GM19240 (cell line): ENCODE measurements around a stretch of chr18.

GRCh38 chr18:2964277-2965010 is 48.5 kb downstream of the LPIN2 start:
- RRBS: no CpG with 5 or more reads among the region's 9 CpGs

- RRBS: no CpG with 5 or more reads among the region's 10 CpGs
These were observed 45.6 kb downstream of the LPIN2 start for GRCh38 chr18:2967345-2967731.

GRCh38 chr18:2972016-2972639 is 40.8 kb downstream of the LPIN2 start:
- RRBS: no CpG with 5 or more reads among the region's 10 CpGs

GRCh38 chr18:2981082-2981946 is 31.6 kb downstream of the LPIN2 start:
- RRBS: no CpG with 5 or more reads among the region's 6 CpGs

DNA sequence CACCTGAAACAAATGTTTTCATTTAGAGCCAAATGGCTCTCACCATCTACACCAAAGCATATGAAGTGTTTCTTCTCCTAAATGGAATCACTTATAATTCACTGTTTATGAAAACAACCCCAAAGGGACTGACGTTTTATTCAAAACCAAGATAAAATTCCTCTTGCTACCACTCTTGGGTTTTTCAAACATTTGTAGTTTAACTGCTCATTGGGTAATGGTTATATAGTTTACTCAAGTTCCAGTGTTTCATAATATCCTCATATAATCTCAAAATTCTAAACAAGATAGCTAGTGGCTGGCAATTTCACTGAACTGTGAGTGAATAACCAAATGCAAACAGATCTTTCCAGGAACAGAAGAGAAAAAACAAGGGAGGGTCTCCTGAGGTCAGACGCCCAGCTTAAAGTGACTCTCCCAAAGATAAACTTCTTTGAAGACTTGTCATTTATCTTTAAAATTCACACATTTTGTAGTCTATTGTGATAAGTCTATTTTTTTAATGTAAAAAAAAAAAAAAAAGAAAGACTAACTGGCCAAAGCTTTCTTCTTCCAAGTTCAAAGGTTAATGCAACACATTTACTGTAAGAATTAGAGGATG is 26.8 kb downstream of the LPIN2 start:
- RRBS: no CpG with 5 or more reads among the region's 2 CpGs

GRCh38 chr18:3014663-3014938 is 1.7 kb upstream of the LPIN2 start:
- RRBS: no CpG with 5 or more reads among the region's 2 CpGs

GRCh38 chr18:3026597-3027315 is 13.8 kb upstream of the LPIN2 start:
- RRBS: no CpG with 5 or more reads among the region's 18 CpGs

- RRBS: no CpG with 5 or more reads among the region's 5 CpGs
These were observed 46.3 kb upstream of the LPIN2 start for GRCh38 chr18:3059102-3059805.

DNA sequence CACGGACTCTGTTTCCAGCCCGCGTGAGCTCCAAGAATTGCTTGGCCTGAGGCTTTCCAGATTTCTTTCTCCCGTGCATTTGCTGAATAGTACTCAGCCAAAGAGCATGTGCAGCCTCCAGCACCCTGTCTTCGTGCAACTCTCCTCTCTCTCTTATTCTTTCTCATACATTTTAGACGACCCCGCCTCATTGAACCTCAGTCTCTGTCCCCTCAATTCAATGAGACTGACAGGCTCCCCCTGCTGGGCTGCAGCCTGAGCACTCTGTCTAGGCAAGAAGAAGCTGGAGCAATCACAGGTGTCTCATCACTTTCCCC is 49.9 kb upstream of the LPIN2 start:
- RRBS: no CpG with 5 or more reads among the region's 7 CpGs

GRCh38 chr18:3233868-3234140 is 13.8 kb upstream of the MYL12A start:
- RRBS: no CpG with 5 or more reads among the region's 1 CpG

- RRBS: no CpG with 5 or more reads among the region's 2 CpGs
These were observed 1.8 kb downstream of the MYL12B start for GRCh38 chr18:3263800-3264136.

- RRBS: no CpG with 5 or more reads among the region's 6 CpGs
These were observed 21.5 kb downstream of the MYL12B start for GRCh38 chr18:3283413-3283884.

- RRBS: 2% methylated on average over 27 of the region's 61 CpGs
These were observed 615 bp upstream of the TGIF1 start for GRCh38 chr18:3449174-3449939.

- RRBS: 3% methylated on average over 20 of the region's 30 CpGs
These were observed 128 bp upstream of the TGIF1 start for GRCh38 chr18:3449940-3450148.

GRCh38 chr18:3451803-3452212 is 1.8 kb downstream of the TGIF1 start:
- RRBS: 3% methylated on average over 7 of the region's 35 CpGs

DNA sequence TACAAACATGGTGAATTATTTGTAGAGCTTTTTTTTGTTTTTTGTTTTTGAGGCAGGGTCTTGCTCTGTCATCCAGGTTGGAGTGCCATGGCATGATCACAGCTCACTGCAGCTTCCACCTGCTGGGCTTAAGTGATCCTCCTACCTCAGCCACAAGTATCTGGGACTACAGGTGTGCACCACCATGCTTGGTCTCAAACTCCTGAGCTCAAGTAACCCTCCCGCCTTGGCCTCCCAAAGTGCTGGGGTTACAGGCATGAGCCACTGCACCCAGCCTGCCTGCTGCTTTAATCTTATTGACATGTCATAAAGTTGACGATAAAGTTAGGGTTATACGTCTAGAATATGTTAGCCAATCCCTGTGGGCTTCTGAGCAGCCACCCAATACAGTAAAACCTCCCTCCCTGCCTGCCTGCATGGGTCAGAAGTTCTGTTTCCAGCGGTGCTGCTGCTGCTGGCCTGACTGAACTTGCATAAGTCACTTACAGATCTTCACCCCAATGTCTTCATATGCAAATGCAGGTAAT is 30.0 kb downstream of the TGIF1 start:
- RRBS: no CpG with 5 or more reads among the region's 4 CpGs

DNA sequence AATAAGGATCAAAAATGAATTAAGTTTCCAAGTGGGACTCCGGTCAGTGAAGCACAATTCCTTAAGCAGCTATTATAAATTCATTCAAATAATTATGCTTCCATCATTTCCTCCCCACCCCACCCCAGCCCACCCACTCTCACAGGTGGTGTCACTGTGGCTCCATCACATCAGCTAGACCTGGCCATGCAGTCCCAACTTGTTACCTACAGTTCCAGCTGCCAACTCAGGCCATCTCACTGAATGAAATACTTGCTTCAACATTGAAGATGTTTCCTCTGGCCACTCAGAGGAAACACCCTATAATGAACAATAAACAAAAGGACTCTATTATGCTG is 134.1 kb downstream of the TGIF1 start:
- RRBS: no CpG with 5 or more reads among the region's 1 CpG

GRCh38 chr18:3595411-3596196 is 145.6 kb downstream of the TGIF1 start:
- RRBS: no CpG with 5 or more reads among the region's 3 CpGs

DNA sequence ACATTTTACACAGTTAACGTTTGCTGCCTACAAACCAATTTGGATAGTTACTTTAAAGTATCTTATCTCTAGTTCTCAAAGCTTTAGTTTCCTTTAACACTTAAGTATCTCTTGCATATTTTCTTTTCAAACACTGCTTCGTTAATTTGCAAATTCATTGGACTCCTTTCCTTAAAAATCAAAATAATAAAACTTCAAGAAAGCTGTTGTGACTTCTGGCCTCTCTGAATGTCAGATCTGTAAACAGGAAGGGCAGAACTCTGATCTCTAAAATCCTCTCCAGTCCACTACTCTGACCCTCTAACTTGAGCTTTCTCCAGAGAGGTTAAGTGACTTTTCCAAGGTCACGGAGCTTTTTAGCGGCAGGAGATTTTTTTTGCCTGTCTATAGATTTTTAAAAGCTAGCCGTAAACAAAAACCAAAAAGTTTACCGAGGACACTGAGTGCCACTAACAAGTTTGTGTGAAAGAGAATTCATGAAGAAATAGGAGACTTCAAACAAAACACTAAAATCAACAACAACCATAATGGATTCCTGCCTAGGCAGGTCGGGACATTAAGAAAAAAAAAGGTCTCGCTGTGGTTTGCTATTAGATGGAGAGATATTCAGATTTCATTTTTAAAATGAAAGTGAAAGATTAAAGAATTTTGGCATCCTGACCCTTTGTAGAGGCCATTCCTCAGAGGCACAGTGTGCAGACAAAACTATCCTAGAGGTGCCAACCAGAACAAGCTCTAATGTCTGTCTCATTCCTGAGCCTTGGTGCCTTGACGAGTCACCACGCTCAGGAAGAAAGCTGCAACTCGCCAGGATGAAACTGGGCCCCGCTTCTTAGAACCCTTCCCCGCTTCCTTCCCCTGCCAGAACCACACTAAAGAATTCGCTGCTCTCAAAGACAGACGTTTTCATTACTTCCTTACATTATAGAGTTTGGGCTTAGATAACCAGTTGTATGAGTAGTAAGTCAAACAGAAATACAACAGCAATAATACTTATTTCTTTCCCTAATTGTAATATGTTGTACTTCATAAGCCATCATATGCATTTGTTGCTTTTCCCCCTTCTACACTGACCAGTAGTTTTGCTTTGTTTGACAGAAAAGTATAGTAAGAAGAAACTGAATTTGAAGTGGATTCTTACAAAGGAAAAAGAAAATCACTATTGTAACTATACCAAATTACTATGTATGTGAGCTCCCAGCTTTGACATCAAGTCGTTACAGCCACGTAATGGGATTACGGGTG is 155.9 kb downstream of the TGIF1 start:
- RRBS: no CpG with 5 or more reads among the region's 18 CpGs